ENCODE measurements around the gene ACBD5.

- RRBS: no CpG with 5 or more reads among the region's 9 CpGs
Observed at GRCh38 chr10:26474716-26475315, 36.7 kb downstream of the APBB1IP start.

DNA sequence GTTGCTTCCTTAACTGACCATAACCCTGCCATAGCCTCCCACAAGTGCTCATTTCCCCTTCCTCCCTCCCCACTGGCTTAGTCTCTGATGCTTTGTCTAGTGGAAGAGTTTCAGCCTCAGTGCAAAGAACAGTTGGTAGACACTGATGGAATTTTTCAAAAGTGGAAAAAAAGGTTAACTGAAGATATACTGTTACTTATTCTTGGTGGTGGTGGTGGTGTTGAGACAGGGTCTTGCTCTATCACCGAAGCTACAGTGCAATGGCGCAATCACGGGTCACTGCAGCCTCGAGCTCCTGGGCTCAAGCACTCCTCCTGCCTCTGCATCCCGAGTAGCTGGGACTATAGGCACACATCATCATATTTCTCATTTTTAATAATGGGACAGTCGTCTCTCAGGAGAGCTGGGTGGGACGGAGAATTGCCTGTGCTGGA lies 74.3 kb downstream of the APBB1IP start:
- RRBS: no CpG with 5 or more reads among the region's 7 CpGs

DNA sequence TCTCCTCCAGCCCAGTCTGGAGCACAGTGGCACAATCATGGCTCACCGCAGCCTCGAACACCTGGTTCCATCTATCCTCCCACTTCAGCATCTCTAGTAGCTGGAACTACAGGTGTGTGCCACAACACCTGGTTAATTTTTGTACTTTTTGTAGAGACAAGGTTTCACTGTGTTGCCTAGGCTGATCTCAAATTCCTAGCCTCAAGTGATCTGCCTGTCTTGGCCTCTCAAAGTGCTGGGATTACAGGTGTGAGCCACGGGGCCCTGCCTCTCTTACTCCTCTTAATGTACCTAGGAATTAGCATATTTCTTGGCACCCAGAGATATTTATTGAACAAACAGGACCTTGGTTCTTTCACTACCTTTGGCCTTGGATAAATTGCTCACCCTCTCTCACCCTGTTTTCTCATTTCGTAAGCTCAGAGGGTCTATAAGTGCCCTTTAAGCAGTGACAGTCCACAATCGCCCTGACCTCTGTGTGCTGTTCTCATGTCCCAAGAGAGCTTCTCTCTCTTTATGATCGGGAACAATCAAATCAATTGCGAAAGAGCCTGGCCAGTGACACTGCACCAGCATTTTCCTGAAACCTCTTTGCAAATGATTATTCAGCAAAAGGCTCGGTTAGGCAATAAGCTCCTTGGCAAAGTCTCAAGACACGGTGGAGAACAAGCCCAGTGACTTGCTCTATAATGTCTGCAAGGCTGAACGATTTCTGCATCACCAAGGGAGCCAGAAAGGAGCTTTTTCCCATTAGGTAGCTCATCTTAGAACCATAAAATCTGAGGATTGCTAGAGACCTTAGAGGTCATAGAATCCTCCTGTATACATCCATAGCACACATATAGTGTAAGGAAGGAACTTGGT lies 117.7 kb downstream of the APBB1IP start:
- RRBS: no CpG with 5 or more reads among the region's 10 CpGs

- RRBS: 0% methylated on average over 1 of the region's 8 CpGs
Observed at GRCh38 chr10:26696597-26697056, 874 bp upstream of the PDSS1 start.

GRCh38 chr10:26869262-26870053 lies 8.7 kb upstream of the ABI1 start:
- RRBS: no CpG with 5 or more reads among the region's 10 CpGs

DNA sequence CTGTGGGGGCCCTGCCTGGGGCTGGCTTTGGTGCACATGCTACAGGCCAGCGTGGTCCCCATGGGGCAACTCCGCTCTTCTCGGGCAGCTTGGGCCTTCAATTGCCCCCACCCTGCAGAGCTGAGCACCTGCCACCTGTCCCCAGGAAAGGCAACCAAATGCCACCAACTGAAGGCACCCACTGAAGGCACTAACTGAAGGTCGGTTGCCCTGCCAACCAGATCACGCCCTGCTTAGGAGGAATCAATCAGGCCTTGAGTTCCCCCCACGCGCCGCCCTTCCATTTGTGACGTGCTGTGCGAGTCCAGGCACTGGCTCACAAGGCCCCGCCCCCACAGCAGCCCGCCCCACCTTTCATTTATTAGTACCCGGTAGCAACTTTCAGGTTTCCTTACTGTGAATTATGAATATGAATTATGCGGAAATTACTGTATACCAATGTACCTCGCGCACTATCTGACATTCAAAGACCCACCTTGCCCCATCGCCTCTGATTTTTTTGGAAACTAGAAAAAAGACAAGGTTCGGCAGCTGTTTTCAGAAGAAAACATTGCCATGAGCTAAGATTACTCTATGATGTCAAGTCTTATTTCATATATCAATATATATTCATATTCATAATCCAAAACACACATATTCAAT lies 83.6 kb upstream of the ABI1 start:
- RRBS: no CpG with 5 or more reads among the region's 18 CpGs

DNA sequence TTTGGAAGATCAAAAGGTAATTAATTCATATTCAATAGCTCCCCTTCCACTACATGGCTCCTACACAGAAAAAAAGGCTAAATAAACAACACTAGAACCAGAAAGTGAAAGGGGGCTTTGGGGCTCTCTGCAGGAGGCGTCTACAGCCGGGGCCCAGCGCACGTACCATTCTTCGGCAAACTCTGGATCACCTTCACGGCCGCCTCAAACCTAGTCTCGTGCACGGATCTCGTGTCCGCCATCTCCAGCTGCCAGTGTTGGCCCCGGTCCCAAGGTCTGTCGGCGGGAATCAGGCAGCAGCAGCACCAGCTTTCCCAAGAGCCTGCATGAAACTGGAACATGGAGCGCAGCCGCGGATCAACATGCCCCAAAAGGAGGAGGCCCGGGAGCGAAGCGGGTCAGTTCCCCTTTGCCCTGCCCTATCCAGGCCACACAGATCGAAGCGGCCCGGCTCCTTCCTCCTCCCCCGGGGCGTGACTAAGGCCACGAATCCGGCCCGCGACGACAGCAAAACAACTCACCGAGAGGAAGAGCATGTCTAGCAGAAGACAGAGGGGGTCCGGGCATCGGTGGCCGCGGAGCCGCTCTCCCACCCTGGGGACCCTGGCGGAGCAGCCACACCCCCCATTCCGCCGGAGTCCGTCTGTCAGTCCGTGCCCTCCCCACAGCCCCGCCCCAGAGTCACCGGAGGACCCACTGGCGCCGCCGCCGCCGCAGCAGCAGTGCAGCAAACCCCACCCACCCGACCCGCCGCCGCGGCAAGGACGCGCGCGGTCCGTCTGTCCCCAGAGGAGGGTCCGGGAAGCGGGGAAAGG lies at the start of gene ACBD5:
Gene ACBD5, minus strand, starts transcription at position 645 of the 815 bp plus-strand sequence.
- RRBS: 1% methylated on average over 29 of the region's 60 CpGs

DNA sequence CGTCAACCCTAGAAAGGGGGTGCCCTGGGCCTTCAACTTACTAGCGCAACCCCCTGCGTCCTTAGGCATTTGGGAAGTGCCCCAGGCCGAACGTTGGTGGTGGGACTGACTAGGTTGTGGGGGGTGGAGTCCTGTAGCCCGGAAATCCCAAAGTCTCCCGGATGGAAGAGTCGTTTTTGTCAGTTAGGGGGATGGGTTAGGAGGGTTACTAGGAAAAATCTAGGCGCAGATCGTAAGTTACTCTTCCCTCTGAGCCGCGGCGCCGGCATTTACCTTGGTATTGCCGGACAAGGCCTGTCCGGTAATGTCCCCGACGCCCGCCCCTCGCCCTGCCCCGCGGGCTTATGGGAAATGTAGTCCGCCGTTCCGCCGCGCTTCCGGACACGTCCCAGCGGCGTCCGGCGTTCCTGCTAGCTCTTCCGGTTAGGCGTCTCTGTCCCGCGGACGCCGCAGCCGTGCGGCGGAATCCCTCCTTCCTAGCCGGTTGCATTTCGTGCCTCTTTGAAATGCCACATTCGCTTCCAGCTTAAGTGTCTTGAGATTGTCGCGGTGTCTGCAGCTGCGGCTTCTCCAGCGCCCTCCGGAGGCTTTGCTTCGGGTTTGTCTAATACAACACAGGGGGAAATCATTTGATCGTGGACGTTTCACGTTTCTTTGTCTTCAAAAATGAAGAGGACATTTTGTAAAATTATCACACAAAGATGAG lies 1.3 kb upstream of the ACBD5 start:
- RRBS: 1% methylated on average over 33 of the region's 54 CpGs

GRCh38 chr10:27327328-27327694 lies 86.7 kb upstream of the ACBD5 start:
- RRBS: no CpG with 5 or more reads among the region's 3 CpGs

DNA sequence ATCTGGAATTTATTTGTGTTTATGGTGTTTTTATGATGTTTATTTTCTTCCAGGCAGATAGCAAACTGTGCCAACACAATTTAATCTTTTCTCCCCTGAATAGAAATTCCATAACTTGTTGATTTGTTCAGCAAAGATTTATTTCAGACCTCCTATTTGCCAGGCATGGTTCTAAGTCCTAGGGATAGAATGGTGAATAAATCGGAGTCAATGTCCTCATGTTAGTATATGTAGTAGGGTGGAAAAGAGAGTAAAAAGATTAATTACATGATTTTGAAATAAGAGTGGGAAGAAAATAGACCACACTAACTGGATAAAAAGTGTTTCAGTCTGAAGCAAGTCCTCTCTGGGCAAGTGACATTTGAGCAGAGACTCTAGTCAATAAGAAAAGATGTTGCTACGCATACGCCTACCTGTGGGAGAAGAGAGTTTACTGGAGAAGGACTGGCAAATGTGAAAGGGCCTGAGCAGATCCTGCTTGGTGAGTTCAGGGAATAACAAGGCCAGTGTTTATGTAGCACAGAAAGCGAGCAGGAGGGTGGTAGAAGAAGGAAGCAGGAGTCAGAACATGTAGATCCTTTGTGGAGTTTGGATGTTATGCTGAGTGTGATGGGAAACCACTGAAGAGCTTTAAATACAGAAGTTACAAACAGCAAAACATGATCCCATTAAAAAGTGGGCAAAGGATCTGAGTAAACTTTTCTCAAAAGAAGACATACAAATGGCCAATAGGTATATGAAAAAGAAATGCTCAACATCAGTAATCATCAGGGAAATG lies 43.3 kb downstream of the RAB18 start:
- RRBS: no CpG with 5 or more reads among the region's 4 CpGs

DNA sequence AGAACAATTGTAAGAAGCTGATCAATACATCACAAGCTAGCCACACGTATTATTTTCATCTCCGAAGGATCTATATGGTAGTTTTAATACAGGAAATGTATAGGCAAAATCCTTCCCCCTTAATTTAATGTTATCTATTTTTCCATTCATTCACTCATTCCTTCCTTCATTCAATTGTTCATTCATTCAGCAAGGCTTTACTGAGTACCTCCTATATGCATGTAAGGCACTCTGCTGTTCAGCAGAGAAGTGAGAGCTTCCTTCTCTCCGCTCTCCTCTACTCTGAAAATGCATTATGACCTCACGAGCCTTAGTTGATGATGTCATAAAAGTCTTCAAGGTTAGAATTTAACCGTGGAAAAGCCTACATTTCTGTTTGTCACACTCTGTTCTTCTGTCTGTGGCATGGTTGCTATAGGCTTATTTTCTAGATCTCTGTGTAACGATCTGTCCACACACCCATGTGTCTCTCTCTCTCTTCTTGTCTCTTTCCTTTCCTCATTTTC lies 17.2 kb downstream of the ODAD2 start:
- RRBS: no CpG with 5 or more reads among the region's 6 CpGs

GRCh38 chr10:28171511-28172313 lies 131.2 kb downstream of the MPP7 start:
- RRBS: no CpG with 5 or more reads among the region's 10 CpGs

- RRBS: 10% methylated on average over 6 of the region's 10 CpGs
Observed at GRCh38 chr10:28248037-28248601, 54.7 kb downstream of the MPP7 start.

DNA sequence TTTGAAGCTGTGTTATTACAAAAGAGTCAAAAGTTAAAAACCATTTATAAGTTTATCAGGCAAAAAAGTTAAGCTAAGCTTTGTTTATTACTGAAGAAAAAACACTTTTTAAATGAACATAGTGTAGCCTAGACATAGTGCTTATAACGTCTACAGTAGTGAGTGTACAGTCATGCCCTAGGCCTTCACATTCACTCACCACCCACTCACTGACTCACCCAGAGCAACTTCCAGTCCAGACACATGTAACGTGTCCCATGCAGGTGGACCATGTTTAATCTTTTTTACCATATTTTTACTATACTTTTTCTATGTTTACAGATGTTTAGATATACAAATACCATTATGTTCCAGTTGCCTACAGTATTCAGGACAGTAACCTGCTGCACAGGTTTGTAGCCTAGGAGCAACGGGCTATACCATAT lies 11.1 kb downstream of the MPP7 start:
- RRBS: no CpG with 5 or more reads among the region's 3 CpGs

DNA sequence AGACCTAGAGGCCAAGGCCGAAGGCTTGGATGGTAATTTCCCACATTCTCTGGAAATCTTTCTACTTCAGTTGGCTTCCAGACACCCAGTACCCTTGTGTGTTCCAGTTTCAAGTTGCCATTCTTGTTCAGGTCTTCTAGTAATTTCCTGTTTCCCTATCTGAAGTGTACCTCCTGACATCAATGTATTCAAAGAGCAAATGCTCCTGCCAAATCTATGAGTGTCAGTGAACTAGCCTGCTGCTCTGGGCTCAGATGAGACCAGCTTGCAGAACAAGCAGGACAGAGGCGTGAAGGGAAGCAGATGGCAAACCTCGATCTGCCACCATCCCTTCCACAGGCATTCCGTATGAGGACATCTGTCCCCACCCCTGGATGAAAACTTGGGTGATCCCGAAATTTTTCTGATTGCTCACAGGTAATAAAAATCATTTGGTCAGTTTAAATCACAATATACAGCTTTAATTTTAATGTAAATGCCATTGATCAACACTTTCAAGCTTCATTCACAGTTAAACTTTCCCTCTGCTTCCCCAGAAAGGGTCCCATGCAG lies 4.4 kb upstream of the MPP7 start:
- RRBS: no CpG with 5 or more reads among the region's 5 CpGs

- RRBS: 100% methylated on average over 4 of the region's 14 CpGs
Observed at GRCh38 chr10:28561336-28562210, 28.7 kb downstream of the WAC start.

DNA sequence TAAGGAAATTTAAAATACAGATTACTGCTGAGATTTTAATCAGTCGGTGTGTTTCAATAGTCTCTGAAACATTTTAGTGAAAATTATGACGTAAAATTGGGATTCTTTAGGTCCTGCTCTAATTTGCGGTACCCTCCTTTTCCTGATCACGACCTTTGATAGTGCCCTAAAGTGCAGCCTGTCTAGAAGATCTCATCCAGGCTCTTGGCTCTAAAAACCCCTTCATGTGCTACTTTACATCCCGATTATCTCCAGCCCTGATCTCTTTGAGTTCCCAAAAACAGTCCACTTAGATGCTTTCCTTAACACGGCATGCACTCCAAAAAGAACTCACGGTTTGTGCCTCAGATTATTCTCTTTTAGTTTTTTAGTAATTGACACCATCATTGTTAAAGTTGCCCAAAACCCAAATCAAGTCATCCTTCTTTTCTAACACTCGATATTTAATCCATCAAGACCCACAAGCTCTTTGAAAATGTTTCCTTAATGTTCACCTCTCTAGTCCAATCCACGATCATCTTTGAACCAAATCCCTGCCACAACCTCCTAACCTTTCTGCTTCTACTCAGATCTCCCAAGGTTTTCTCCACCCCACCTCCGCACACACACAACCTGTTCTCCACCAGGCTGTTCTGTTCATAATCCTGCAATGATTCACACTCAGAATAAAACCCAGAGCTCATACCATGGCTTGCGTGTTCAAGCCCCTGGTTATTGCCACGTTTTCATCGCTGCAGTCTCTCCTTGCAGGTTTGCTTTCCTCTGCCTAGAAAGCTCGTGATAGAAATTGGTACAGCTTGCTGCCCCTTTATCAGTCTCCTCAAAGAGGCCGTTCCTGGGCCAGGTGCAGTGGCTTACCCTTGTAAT lies 54.0 kb upstream of the BAMBI start:
- RRBS: no CpG with 5 or more reads among the region's 15 CpGs

GRCh38 chr10:29651278-29652257 lies 16.8 kb upstream of the SVIL start:
- RRBS: no CpG with 5 or more reads among the region's 10 CpGs

DNA sequence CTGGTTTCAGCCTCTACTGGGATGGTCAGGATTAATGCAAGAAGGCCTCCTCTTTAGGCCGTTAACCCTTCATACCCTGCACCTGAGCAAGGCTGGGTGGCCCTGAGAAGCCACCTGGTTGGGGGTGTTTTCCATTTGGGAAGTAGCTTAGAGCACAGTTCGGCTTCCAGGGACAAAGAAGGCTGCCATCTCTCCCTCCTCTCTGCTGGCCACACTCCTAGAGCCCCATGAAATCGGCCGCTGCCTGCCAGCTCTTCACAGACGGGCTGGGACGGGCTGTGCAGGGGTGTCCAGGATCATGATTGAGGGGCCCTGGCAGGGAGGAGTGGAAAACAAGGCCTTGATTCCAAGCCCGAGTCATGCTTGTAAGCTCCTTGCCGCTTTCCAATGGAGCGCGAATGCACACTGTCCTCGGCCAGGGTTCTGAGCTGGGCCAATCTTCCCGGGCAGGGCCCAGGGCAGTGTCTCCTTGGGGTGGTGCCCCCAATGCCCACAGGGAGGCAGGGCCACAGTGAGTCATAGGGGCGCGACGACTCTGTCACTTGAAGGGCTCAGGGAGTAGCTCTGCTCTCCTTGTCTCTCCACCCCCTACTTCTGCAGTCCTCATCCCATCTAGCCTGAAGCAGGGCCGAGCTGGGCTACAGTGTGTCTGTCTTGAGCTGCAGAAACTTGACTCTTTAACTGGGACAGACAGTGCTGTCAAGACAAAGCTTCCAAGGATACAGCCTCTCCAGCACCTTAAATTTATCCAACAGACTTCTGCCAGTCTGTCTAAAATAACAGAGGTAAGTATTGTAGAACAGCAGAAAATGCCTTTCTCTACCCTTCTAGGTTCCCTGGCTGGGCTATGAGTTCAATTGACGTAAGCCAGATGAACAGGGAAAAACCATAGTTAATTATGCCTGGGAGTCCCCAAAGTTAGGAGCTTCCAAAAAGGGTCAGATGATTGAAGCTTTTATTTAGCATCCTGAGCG lies 186.2 kb upstream of the SVIL start:
- RRBS: no CpG with 5 or more reads among the region's 18 CpGs

Data from NB4 (cell line).